Left common carotid artery plus branches (tissue), 1 donor: ENCODE measurements around the genes GRM3 and SRI.

DNA sequence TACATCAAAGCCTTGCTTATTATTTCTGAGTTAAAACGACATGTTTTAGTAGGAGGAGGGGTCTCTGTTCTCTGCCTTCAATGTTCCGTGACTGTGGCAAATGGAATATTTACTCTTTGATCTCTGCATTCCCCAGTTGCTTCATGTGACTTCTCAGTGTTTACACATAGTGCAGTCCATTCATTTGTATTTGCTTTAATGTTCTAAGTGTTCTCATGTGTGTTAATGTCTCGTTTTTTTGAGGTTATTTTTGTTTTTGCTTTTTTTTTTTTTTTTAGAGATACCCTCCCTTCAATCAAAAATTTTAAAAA lies 75.8 kb downstream of the GNAI1 start:
- PRO-cap = no peak

- PRO-cap = no peak
These were observed 145.1 kb downstream of the GNAI1 start for GRCh38 chr7:80279583-80280301.

DNA sequence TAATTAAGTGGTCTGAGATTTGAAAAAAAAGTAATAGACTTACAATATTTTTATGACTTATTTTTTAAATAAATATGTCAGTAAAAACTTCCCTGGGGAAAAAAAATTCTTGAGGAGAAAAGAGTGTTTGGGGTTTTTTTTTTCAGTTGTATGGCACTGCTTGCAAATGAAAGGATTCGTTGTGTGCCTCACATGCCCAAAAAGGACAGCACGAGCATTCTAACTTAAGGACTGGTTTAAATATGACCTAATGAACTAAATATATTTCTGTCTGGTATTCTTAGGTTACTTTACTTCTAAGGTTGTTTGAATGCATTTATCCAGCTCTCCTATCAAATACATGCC lies 1.0 kb upstream of the CD36 start:
- PRO-cap = no peak

GRCh38 chr7:81693429-81693762 lies 76.5 kb downstream of the HGF start:
- PRO-cap = no peak

DNA sequence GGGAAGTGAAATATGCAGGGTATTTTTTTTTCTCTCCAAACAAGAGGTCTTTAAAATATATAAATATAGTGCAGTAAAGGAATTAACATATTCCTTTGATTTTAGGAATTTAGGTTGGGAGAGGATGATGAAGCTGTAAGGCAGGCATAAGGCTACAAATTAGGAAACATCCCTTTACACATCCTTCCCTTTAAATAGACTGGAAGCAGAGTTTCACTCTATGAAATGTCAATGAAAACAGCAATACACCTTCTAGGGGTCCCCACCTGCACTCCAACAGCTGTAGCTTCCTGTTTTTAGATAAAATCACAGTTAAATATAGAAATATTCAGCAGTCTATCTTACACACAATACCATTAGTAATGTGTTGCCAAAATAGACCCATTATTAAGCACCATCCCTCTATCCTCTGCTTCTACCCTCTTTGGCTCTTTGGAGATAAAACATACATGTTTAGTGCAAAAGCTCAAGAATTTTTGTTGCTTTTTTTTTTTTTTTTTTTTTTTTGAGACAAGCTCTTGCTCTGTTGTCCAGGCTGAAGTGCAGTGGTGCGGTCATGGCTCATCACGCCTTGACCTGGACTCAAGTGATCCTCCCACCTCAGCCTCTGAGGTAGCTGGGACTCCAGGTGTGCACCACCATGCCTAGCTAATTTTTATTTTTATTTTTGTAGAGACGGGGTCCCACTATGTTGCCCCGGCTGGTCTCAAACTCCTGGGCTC lies 237.3 kb downstream of the PCLO start:
- PRO-cap = no peak

DNA sequence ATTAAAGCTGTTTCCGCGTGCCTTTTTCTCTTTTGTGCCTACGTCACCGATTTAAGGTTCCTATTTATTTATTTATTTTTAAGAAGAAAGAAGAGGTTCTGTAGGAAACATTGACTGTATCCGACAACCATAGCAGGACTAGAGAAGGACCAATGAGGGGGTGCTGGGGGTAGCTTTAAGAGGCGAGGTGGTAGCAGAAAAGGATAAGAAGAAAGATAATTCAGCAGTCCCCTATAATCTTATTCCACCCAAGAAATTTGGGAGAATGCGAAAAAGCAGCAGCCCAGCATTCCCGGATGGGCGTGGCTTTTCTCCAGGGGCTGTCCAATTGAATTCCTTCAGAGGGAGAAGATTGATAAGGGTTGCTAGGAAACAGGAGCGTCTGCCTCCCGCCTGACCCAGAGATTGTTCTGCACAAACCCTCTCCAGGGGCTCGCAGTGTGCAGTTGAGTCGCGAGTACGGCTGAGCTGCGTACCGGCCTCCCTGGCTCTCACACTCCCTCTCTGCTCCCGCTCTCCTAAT lies at the start of gene GRM3:
Gene GRM3 (plus strand): TSS at position 436 of the 523 bp plus-strand sequence.
- PRO-cap = no peak

- PRO-cap = no peak
These were observed 83.9 kb downstream of the ELAPOR2 start for GRCh38 chr7:86975632-86975831.

GRCh38 chr7:87151381-87151824 lies 850 bp upstream of the DMTF1 start:
- PRO-cap = no peak

DNA sequence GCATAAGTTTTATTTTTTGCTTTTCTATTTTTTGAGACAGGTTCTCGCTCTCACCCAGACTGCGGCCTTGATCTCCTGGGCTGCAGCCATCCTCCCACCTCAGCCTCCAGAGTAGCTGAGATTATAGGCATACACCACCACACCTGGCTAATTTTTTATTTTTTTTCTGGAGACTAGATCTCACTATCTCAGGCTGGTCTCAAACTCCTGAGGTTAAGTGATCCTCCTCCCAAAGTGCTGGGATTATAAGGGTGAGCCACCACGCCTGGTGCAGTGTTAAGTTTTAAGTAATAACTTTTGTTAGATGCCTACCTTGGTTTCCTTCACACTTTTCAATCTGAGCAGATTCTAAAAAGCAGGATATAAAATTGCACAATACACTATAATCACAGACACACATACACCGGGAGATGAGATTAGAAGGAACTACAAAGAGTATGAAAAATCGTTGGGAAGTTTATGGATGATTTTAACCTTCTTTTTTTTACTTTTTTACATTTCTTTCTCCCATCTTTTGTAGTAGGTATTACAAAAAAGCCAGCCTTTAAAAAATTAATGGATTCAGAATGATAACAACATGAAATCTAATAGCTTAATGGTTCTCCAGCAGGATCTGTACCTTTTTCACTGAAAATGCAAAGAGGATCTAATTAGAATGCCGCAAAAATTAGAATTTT lies 10.0 kb downstream of the DMTF1 start:
- PRO-cap = no peak

DNA sequence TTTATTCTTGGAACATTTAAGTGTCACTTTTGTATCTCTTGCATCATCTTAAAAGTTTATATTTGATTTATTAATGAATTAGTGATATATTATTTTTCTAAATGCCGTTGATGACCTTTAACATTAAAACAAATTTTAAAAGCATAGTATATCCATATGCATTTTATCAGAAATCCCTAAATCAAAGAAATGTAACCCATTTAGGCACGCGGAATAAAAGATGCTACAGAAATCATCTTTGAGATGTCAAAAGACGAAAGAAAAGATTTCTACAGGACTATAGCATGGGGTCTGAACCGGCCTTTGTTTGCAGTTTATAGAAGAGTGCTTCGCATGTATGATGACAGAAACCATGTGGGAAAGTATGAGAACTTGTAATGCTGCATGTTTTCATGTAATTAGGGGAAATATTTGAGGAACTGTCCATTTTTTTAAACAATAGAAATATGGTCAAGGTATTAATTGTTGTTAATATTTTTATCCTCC lies 27.1 kb downstream of the DMTF1 start:
- PRO-cap = no peak

DNA sequence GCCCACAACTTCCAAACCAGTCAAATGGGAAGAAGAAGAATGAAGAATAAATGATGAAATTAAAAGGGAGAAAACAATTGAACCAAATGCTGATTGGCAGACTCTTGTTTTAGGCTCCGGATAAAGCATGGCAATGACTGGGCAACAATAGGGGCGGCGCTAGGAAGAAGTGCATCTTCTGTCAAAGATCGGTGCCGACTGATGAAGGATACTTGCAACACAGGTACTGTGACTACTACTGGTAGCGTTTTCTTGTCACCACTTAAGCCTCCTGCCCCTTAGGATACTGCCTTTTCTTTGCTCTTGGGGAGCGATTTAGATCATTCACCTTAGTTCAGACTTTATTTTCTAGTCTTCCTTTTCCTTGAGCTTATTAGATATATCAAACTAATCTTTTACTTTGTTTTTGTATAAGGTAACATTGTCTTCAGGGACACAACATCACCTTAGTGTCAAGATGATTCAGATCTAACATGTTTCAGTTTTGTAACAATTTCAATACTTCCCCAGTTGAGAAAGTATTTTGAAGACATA lies 29.9 kb downstream of the DMTF1 start:
- PRO-cap = no peak

DNA sequence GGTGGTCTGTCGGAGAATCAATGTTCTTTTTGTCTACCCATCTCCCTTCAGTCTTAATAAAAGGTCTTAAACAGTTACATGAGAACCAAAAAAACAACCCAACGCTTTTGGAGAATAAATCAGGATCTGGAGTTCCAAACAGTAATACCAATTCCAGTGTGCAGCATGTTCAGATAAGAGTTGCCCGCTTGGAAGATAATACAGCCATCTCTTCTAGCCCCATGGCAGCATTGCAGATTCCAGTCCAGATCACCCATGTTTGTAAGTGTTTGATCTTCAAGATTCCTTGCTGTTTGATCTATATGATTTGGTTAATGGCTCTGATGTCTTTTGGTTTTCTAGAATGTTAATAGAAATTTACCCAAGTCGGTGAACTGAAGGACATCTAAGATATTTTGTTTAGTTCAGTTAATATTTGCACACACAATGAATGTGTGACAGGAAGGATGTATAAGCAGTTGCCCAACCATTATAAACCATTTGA lies 31.4 kb downstream of the TMEM243 start:
- PRO-cap = no peak

DNA sequence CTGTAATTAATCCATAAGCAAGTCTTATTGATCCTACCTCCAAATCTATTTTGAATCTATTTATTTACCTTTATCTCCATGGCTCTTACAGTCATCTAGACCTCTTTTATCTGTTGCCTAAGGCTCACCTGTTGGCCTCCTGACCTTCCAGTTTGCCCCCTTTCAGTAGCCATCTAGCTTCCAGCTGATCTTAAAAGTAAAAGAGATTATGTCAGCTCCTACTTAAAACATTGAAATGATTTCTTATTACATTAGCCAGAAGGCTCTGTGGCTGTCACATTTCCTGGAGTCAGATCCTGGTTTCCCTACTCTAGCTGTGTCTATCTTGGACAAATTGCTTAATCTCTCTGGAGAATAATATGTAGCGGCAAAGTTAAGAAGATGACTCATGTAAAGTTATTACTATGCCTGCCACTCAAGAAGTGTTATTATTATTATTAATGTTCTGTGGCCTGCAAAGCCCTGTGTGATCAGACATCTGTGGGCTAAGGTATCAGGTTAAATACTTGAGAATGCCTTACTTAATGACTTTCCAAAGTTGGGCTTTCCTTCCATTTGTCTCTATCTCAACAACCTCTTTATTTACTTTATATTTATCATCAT lies 107.1 kb downstream of the RUNDC3B start:
- PRO-cap = no peak

DNA sequence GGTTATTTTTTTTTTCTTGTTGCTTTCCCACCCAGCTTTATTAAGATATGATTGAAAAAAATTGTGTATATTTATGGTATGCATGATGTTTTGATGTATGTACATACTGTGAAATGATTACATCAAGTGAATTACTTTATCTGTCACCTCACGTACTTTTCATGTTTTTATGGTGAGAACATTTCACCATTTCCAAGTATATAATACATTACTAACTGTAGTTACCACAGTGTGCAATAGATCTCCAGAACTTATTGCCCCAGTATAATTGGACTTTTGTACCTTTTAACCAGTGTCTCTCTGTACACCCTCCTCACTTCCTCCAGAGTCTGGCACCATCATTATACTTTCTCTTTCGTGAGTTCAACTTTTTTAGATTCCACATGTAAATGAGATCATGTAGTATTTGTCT lies 111.3 kb downstream of the ADAM22 start:
- PRO-cap = no peak

DNA sequence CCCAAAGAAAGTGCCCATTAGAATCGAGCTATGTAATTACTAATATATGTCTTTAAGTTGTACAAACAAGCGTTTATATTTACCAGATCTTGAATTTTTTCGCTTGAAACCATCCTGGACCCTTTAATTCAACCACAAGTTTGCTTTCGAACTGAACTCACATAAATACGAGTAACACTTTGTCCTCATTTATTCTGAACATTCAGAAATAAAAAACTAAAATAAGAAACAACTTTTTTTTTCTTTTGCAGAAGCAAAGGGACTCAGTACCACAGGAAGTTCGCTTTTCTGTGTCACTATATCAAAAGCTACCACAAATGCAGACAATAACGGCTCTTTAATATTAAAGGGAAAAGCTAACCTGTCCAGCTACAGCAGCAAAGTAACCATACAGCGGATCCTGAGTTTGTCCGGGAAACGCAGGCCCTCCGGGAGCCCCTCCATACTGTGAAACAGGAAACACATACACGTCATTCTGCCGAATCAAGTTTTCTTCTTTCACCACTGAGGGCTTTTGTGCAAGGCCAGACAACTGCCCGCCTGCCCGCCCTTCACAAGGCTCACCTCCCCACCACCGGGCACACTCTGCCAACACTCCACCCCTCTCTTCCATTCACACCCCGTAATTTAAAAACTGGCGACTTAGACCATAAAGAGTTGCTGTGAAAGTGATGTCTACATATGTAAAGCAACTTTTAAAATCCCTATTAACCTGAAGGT lies 1.2 kb downstream of the SRI start:
- PRO-cap = no peak

GRCh38 chr7:88219951-88220869 lies at the start of gene SRI:
Gene SRI, minus strand, starts transcription at chr7:88220038.
- PRO-cap = bidirectional peak, plus-strand start at chr7:88220227, minus-strand start at chr7:88220062

- PRO-cap = no peak
These were observed 54.6 kb upstream of the STEAP4 start for GRCh38 chr7:88361272-88361650.

DNA sequence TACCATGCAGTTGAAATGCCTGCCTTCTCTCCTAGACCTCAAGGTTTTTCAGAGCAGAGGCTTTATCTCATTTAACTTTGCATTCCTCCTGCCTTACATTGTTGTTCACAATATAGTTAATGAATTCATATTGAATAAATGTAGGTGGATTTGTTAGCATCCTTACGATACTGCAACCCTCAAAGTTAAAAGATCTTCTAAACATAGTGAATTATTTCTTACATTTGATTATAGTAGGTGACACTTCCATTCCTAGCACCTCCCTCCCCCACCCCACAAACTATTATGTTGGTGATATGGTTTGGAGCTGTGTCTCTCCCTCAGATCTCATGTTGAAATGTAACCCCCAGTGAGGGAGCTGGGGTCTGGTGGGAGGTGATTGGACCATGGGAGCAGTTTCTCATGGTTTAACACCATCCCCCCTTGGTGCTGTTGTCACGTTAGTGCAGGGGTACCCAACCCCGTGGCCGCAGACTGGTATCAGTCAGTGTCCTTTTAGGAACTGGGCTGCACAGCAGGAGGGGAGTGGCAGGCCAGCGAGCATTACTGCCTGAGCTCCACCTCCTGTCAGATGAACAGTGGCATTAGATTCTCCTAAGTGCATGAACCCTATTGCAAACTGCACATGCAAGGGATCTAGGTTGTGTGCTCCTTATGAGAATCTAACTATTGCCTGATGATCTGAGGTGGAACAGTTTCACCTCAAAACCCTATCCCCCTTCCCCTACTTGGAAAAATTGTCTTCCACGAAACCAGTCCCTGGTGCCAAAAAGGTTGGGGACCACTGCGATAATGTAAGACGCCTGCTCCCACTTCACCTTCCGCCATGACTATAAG lies 1.9 kb downstream of the STEAP1 start:
- PRO-cap = no peak

DNA sequence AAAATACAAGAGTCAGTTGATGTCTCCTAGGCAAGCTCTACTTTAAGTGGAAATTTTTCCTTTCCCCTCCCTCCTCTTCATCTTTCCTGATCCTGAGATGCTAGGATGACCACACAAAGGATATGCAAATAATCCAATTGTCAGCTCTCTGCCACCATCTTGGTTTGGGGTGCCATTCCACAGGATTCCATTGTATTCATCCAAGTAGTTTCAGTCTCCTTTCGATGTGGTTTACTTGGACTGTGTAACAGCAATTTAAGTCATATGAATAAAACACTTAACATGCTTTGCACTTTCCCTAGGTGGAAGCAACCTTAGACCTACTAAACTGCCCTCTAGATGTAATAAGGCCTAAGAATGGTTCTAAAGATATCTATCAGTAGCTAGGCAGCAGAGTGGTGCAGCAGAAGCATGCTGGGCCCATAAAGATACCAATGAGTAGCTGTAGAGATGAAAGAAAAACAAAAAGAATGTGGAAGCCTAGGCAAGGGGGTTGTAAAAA lies 2.5 kb upstream of the CFAP69 start:
- PRO-cap = no peak

DNA sequence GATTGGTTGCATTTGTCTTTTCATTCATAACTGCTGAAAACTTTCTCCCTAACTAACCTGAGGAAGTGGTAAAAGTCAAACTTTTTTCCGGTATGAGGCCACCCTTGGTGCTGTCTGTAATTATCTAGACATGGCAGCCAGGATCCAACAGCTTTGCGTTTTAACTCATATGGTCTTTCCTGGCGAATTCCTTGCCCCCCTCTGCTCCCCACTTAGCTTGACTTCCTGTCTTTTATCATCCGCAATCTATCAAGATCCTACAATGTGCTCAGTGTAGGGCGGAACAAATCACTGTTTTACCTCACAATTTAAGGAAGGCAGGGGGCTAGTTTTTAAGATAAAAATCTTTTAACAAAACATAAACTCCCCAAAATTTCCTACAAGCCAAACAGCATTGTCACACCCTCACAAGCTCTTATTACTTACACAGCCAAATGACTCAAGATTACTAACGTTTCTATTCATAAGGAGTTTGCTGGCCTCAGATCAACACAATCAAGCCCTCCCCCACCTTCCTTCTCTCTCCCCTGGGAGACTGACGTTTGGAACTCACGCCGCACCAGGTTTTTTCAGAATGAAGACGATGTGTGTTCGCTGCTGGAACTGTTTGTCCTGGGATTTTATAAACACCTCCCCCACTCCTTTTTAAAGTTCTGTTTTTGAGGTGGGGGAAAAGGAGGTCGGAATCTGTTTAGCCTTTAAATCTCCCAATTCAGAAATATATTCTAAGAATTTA lies 1.3 kb upstream of the CDK14 start:
- PRO-cap = unidirectional peak, plus-strand start at position 572 of the sequence